MCF 10A (cell line): ENCODE data around the genes UBXN7 and FBXO45.

DNA sequence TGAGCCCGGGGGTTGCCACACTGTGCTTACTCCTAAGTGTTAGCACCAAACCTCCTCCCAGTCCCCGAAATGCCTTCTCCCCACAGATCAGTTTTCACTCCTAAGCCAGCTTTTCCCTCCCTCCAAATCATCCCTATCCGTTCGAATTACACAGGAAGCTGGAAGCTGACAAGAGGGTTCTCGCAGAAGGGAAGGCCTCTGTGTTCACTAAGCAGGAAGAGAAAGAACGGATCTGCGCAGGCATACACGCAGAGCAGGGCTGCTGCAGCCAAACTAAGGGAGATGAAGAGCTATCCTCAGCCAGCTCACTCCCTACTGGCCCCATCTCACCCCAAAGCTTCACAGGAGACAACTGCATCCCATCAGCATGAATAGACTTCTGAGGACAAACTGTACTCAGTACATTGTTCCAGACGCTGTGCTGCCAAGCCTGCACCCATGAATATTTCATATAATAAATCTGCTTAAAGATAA lies 32.3 kb downstream of the XXYLT1 start:
- PRO-cap = no peak
- RRBS = no CpG with 5 or more reads among the region's 9 CpGs

GRCh38 chr3:195537967-195538375 lies 5.2 kb downstream of the PPP1R2 start:
- PRO-cap = no peak
- RRBS = no CpG with 5 or more reads among the region's 2 CpGs

DNA sequence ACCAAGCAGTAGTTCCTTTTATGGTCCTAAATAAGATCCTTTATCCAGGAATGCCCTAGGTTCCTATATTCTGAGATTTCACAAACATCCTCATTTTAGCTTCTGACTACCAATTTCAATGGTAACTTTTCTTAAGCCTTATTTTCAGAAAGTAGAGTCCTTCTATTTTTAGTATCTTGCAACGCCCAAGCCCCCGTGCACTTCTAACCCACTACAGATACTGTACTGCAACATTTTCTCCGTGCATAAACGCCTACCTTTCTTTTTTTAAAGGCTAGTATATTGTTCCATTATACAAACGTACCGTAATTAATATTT lies 1.3 kb downstream of the PPP1R2 start:
- PRO-cap = no peak
- RRBS = no CpG with 5 or more reads among the region's 6 CpGs

- PRO-cap = no peak
- RRBS = 13% methylated on average over 3 of the region's 16 CpGs
These were observed 32.5 kb upstream of the APOD start for GRCh38 chr3:195616124-195616778.

DNA sequence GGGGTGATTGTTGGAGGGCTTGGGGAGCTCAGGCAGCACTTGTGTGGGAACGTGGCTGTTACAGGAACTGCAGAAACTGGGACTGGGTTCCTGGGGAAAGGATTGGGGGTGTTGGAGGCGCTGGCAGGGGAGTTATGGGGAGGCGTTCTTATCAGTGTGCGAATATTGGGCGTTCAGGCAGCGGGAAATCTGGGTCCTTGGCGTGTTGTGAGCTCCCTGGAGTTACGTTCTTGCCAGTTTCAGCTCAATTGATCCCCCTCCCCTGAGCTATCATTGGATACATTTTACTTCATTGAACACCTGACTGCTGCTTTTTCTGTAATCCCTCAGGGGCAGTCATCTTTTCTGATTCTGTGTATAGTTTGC lies 52.9 kb upstream of the APOD start:
- PRO-cap = no peak
- RRBS = no CpG with 5 or more reads among the region's 8 CpGs

GRCh38 chr3:195688923-195689145 lies 31.9 kb upstream of the MUC20 start:
- PRO-cap = no peak
- RRBS = no CpG with 5 or more reads among the region's 3 CpGs

- PRO-cap = no peak
- RRBS = no CpG with 5 or more reads among the region's 14 CpGs
These were observed 28.6 kb upstream of the MUC20 start for GRCh38 chr3:195691888-195692924.

DNA sequence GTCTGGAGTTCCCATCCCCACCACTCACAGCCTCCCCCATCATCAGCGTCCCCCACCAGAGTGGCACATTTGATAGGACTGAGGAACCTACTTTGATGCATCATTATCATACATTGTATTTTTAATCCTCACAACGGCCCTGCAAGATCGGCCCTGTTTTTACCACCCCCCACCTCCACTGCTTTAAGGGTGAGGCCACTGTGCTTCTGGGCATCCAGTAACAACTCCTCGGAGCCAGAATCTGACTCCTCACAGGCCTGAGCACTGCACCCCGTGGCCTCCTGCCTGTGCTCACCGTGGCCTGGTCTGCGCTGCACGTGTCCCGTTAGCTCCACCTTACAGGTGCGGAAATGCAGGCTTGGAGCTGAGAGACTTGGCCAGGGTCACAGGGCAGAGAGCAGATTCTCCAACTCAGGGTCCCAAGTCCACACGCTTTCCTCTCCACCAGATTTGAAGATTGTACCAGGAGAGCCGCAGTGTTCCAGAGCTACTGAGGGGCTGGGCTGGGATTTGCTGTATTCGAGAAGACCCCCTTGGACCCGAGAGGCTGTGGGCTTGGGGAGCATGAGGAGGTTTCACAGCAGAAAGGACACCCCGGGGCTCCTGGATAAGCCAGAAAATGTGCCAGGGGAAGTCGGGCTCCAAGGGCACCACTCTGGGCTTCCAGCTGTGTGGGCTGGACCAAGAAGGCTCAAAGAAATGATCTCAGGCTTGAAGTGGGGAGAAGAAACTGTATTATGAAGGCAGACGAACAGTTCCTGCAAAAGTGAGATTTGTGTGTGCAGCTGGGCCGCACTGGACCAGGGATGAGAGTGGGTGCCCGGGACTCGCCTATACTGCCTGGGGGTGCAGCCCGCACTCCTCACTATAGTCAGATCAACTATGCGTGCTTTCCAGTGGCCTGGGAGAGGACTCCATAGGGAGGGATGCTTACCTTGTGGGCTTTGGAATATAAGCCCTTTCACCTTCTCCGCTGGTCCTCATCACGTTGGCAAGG lies 1.6 kb downstream of the MUC20 start:
- PRO-cap = no peak
- RRBS = no CpG with 5 or more reads among the region's 24 CpGs

DNA sequence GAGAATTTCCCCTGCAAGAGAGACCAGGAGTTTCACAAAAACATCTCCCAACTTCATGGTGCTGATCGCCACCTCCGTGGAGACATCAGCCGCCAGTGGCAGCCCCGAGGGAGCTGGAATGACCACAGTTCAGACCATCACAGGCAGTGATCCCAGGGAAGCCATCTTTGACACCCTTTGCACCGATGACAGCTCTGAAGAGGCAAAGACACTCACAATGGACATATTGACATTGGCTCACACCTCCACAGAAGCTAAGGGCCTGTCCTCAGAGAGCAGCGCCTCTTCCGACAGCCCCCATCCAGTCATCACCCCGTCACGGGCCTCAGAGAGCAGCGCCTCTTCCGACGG lies 4.1 kb downstream of the MUC20 start:
- PRO-cap = no peak
- RRBS = no CpG with 5 or more reads among the region's 12 CpGs

- PRO-cap = no peak
- RRBS = 91% methylated on average over 16 of the region's 77 CpGs
These were observed 40.6 kb downstream of the TNK2 start for GRCh38 chr3:195867329-195868537.

GRCh38 chr3:195878652-195878914 lies 29.8 kb downstream of the TNK2 start:
- PRO-cap = no peak
- RRBS = no CpG with 5 or more reads among the region's 7 CpGs

GRCh38 chr3:195896673-195897530 lies 11.4 kb downstream of the TNK2 start:
- PRO-cap = unidirectional peak, minus-strand start at chr3:195896891; bidirectional peak, plus-strand start at chr3:195897413, minus-strand start at chr3:195897242
- RRBS = no CpG with 5 or more reads among the region's 13 CpGs

DNA sequence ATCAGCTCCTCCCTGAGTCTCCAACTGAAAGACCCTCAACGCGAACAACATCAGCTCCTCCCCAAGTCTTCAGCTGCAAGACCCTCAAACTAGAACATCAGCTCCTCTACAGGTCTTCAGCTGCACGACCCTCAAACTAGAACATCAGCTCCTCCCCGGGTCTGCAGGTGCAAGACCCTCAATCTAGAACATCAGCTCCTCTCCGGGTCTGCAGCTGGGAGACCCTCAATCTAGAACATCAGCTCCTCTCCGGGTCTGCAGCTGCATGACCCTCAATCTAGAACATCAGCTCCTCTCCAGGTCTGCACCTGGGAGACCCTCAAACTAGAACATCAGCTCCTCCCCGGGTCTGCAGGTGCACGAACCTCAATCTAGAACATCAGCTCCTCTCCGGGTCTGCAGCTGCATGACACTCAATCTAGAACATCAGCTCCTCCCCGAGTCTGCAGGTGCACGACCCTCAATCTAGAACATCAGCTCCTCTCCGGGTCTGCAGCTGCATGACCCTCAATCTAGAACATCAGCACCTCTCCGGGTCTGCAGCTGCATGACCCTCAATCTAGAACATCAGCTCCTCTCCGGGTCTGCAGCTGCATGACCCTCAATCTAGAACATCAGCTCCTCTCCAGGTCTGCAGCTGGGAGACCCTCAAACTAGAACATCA lies 36.2 kb upstream of the TNK2 start:
- PRO-cap = no peak
- RRBS = no CpG with 5 or more reads among the region's 14 CpGs

DNA sequence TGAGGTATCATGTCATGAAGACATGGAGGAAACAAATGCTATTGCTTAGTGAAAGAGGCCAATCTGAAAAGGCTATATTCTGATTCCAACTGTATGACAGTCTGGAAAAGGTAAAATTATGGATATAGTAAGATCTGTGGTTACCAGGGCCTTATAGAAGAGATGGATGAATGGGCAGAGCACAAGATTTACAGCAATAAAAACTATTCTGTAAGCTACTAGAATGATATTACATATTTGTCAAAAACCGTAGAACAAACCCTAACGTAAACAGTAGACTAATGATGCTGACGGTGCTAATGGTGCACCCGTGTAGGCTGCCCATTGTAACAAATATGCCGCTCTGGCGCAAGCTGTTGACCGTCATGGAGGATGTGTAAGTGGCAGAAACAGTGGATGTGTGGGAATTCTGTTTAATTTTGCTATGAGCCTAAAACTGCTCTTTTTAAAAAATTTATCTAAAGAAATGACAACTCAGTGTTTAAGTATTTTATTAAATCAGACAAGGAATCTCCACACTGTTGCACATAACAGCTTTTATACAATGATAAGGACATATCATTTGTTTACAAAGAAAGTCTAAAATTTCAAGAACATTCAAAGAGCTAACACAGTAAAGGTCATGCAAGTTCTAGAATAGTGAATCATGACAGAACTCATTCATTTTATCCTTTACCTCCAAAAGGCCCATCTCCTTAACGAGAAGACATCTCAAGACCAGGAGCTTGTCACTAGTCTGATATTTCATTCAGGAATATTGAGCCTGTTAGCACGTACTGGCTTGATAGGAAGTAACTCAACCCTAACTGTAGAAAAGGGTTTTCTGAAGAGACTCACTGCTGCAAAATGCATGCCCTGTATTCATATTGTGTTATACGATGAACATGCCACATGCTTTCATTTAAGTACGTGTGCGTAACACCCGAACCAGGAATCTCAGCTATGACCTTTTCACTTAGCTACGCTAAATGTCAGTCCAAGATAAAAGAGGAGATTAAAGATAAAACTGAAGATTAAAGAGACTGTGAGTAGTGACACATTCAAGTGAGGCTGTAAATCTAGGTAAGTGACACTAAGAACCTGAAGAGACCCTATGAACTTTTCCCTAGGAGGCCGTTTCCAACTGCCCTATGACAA lies 32.7 kb downstream of the TFRC start:
- PRO-cap = no peak
- RRBS = no CpG with 5 or more reads among the region's 15 CpGs

DNA sequence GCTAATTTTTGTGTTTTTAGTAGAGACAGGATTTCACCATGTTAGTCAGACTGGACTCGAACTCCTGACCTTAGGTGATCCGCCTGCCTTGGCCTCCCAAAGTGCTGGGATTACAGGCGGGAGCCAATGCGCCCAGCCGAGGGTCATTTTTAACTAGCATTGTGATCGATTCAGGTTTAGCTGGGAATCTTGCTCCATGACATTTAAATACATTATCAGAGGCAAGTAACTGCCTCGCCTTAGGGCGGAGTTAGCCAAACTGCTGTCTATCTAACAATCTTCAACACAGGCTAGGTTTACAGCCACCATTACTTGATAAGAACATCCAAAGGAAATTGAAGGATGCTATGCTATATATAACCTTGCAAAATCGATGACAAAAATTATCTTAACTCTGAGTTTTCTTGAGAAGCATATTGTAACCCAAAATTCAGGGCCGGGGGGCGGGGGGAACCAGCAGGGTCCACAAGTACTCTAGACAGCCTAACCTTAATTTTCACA lies 1.4 kb downstream of the TFRC start:
- PRO-cap = no peak
- RRBS = no CpG with 5 or more reads among the region's 11 CpGs

DNA sequence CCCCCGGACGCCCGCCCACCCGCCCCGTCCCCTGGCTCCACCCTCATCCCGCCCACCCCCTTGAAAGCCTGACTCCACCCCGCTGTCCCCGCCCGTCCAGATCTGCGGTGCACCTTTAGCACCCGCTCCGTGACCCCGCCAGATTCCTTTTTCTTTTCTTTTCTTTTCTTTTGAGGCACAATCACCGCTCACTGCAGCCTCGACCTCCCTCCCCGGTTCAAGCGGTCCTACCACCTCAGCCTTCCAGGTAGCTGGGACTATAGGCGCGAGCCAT lies 3.5 kb downstream of the ZDHHC19 start:
- PRO-cap = no peak
- RRBS = no CpG with 5 or more reads among the region's 19 CpGs

GRCh38 chr3:196432267-196433024 lies at the start of gene UBXN7:
UBXN7 (minus strand) TSS chr3:196432427.
- PRO-cap = bidirectional peak, plus-strand start at chr3:196432601, minus-strand start at chr3:196432427
- RRBS = under 1% methylated on average over 6 of the region's 62 CpGs

- PRO-cap = no peak
- RRBS = no CpG with 5 or more reads among the region's 17 CpGs
These were observed 796 bp upstream of the UBXN7 start for GRCh38 chr3:196433025-196433420.

DNA sequence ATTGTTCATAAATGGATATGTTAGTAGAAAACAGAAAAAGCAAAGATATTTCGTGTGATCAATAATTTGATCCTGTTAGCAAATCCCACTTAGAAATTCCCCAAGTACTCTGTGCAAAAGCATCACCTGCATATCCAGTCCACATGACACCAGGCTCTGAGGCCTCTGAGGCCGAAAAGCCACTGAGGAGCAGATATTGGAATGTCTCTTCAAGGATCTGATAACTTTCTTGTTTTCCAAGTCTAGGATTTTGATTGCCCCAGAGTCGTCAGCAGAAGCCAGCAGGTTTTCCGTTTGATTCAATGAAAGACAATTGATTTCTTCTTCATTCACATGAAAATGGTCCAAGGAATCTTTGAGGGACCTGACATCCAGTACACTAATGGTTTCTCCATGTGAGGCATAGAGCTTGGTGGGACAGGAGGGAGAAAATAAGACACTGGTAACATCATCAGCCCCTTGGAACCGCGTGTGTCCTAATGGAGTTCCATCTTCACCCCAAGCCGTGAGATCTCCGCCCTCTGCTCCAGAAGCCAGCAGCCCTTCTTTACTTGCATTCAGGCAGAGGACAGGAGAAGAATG lies 7.4 kb downstream of the WDR53 start:
- PRO-cap = no peak
- RRBS = no CpG with 5 or more reads among the region's 8 CpGs

DNA sequence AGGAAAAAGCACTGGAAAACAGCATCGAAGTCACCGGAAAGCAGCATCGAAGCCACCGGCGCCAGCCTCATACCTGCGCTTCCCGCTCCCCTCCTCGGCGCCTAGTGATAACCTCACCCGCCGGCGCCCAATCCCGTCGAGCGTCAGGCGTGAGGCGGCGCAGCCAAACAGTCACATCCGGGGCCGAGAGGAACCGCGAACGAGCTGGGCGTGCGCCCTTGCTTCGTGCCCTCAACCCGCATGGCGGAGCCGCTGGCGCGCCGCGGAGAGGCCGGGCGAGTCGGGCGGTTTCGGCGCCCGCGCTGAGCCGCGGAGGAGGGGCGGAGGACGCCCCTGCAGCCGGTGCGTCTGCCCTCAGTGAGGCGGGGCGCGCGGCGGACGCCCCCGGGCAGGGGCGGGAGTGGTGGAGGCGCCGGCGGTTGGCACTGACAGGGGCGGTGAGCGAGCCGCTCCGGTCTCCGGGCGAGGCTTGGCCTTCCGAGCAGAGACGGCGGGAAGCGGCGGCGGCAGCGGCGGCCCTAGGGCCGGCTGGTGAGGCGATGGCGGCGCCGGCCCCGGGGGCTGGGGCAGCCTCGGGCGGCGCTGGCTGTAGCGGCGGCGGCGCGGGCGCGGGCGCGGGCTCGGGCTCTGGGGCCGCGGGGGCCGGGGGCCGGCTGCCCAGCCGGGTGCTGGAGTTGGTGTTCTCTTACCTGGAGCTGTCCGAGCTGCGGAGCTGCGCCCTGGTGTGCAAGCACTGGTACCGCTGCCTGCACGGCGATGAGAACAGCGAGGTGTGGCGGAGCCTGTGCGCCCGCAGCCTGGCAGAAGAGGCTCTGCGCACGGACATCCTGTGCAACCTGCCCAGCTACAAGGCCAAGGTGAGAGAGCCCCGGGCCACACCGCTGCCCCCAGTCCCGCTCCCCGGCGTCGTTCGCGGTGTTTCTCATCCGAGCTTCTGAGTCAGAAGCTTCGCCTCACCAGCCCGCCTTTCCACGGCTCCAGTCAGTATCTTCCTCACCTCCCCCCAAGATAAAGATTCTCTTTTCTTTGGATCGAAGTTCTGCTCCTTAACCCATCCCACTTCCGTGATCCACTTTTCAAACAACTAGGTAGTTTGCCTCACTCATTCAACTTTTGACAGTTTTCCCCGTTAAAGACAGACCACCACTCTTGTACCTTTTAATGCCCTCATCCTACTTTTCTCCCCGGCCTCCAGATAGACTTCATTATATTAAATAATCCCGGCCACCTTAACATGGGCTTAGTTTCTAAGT lies at the start of gene FBXO45:
TSS of gene FBXO45 (plus strand) at position 215 of the 1,253 bp plus-strand sequence.
- PRO-cap = bidirectional peak, plus-strand start at position 241 of the sequence, minus-strand start at position 106 of the sequence; bidirectional peak, plus-strand start at position 821 of the sequence, minus-strand start at position 706 of the sequence
- RRBS = under 1% methylated on average over 76 of the region's 125 CpGs